Left common carotid artery plus branches (tissue), 1 donor: ENCODE results near the genes PRB4 and ETV6.

- PRO-cap, result no peak
These were observed 24.0 kb downstream of the YBX3 start for GRCh38 chr12:10698893-10699660.

DNA sequence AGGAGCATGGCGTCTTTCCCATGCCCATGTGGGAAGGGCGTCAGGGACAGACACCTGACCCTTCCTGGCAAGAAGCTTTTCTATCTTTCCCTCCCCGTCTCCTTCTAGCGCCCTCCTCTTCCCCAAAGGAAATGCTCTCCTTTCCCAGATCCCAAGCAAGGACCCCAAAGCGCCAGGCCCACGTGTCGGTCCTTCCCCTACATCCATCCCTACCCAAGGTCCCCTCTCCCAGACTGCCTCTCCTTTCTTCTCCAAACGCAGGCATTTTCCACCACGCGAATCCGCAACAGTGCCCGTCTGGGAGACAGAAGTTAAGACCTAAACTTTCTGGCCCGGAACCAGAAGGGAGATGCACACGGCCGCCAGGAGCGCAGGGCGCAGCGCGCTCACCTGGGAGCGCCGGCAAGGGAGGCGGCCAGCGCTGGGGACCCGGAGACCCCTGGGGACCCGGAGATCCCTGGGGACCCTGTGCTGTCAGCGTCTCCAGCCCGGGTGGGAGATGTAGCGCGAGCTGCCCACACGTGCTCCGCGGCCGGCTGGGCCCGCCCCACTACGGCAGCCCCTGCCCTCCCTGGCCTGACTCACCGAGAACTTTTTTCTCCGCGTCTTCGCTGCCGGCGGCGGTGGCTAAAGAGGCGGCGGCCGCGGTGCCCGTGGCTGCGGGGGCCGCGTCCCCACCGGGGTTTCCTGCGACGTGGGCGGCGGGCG, 704 bp downstream of the YBX3 start:
- PRO-cap, result bidirectional peak, plus-strand start at position 147 of the sequence, minus-strand start at position 116 of the sequence; bidirectional peak, plus-strand start at position 626 of the sequence, minus-strand start at position 494 of the sequence

DNA sequence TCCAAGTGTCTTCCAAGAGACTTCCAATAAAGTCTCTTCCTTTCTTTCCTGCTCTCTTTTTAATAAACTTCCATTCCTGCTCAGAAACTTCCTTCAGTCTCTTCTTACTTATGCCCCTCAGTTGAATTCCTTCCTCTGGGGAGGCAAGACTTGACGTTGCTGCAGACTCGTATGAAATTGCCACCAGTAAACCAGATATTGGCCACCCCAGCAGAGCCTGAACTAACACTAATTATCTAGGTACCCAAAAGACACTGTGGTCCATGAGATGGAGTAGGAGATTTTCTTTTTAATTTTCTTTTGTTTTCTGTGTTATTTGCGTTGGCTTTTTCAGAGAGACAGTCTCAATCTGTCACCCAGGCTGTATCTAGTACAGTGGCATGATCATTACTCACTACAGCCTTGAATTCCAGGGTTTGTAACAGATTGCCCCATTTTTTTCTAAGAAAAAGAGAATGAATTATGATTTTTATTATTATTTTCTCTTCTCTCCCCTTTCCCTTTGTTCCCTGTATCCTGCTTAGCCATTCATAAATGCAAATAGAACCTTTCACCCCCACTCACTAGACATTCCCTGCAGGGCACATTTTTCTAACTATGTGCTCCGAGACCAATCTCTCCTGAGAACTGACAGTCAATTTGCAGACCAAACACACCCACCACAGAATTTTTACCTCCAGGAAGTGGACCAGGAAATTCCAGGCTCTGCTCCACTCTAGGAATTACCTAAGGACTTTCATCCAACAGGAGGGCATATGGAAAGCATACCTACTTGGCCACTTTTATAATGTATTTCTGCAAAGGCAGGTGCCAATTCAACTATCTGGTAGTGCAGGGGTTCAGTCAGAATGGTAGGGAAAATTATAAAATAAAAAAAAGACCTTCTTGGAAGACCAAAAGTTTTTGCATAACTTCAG, 8.7 kb upstream of the TAS2R46 start:
- PRO-cap, result no peak

GRCh38 chr12:11144948-11145590, 10.6 kb upstream of the TAS2R30 start:
- PRO-cap, result no peak

GRCh38 chr12:11291306-11291793, 18.9 kb downstream of the PRB4 start:
- PRO-cap, result no peak

DNA sequence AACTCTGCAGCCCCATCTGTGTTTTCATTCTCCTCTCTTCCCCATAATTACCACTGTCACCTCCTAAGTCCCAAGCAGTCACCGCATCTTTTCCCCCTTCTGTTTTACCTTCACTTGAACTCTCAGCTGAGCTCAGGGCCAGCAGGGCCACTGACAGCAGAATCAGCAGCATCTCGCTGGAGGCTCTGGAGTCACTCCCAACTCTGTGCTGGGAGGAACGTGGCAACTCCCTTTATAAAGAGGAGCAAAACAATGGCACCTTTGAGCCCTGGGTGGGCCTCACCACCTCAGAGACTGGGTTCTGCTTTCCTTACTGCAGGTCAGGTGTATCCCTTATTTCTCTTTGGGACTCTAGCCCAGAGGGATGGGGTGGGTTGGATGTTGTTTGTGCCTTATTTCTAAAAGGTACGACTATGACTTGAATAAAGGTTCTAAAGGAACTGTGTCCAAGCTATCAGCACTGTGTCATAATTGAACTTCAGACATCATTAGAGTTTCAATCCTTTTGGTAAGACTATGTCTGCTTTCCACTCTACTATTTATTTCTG, at the start of gene PRB4:
PRB4 (minus strand) TSS at position 210 of the 548 bp plus-strand sequence.
- PRO-cap, result no peak

DNA sequence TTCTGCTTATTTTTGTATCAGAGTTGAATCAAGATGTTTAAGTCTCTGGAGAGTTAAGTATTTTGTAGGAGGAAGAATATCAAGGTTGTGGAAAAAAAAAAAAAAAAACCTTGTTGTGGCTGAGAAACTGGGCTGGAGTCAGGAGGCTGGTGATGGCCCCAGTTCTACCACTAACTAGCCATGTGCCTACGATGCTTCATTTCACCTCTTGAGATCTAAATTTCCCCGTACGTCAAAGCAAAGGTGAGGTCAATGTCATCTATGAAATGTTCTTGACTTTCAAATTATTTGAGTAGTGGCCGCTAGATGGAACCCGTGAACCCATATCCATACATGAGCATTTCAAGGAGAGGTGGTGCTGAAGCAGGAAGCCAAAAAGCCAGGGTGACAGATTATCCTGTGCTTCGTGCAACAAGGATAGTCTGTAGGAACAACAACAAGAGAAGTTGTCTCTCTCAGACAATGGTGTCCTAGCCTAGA, 95.6 kb upstream of the ETV6 start:
- PRO-cap, result no peak

- PRO-cap, result no peak
These were observed 84.3 kb upstream of the ETV6 start for GRCh38 chr12:11565100-11565618.

DNA sequence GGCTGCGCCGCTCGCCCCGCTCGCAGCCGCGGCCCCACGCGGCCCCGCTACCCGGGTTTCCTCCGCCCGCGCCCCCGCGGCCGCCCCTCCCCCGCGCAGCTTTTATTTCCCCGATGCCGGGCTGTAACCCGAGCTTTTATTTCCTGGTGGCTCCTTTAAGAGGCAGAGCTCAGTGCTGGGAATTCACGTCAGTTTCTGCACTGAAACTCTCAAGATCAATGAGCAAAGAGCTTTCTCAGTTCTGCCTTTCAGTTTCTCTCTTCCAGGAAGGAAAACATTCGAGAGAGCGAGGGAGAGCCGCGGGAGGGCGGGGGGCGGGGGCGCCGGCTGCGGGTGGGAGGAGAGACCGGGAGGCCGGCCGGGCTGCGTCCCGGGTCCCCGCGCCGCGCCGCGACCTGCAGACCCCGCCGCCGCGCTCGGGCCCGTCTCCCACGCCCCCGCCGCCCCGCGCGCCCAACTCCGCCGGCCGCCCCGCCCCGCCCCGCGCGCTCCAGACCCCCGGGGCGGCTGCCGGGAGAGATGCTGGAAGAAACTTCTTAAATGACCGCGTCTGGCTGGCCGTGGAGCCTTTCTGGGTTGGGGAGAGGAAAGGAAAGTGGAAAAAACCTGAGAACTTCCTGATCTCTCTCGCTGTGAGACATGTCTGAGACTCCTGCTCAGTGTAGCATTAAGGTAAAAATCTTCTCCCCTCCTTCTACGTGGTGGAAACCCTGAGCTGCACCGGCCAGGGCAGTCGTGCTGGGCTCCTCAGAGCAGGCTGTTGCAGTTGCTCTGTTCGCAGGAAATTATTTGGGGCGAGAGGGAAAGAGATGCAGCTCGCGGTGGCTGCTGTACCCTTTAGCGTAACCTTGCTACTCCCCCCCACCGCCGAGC, at the start of gene ETV6:
ETV6 (plus strand) TSS at position 186 of the 873 bp plus-strand sequence.
- PRO-cap, result bidirectional peak, plus-strand start at position 165 of the sequence, minus-strand start at position 76 of the sequence; bidirectional peak, plus-strand start at position 277 of the sequence, minus-strand start at position 266 of the sequence; bidirectional peak, plus-strand start at position 704 of the sequence, minus-strand start at position 397 of the sequence

DNA sequence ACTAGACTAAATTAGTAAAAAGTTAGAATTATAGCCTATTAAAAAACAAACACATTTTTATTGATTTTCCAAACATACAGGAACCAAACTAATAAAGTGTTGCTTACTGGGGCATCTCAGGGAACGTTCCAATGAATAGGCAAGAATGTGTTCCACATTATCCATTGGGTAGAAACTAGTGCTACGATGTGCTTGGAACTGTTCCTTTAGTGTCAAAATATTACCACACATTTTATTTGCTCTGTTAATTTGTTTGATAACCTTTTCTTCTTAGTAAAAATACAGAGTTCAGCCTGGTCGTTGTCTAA, 5.9 kb downstream of the ETV6 start:
- PRO-cap, result no peak

DNA sequence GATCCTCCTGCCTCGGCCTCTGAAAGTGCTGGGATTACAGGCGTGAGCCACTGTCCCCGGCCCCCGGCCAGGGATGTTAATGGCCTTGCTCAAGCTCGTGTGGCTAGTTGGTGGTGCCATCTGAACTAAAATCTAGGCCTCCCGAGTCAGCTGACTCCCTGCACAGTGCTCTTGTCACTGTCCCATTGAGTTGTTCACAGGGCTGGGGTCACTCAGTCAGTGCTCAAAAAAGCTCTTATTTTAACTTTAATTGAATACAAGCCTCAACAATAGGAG, 8.9 kb downstream of the ETV6 start:
- PRO-cap, result no peak

DNA sequence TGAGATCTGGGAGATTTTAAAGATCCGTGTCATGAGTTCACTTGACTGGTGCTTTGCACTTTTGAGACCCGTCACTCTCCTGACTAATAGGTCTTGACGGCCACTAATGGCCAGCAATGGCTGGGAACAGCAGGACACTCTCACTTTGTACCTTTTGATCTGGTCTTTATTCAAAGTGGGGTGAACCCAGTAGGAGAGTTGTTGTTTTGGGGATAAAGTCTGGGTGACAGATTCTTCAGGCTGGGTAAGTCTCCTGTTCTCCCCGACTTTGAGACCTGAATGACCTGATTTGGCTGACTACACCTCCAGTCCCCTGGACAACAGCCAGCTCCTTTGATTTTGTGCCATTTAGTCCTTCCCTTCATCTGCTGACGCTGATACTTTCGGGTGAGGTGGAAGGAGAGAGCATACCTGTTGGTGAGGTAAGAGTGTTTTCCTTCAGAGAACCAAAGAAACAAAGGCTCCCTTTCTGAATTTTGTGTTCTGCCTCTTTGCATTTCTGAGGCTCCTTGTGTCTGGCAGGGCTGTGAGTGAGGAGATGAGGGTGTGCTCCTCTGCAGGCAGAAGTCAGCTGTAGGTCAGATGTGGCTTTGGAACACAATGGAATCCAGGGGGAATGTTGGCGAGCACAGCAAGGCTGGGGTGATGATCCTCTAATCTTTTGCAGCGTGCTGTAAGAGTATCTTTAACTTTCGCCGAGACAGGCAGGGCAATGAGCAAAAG, 12.0 kb downstream of the ETV6 start:
- PRO-cap, result no peak

DNA sequence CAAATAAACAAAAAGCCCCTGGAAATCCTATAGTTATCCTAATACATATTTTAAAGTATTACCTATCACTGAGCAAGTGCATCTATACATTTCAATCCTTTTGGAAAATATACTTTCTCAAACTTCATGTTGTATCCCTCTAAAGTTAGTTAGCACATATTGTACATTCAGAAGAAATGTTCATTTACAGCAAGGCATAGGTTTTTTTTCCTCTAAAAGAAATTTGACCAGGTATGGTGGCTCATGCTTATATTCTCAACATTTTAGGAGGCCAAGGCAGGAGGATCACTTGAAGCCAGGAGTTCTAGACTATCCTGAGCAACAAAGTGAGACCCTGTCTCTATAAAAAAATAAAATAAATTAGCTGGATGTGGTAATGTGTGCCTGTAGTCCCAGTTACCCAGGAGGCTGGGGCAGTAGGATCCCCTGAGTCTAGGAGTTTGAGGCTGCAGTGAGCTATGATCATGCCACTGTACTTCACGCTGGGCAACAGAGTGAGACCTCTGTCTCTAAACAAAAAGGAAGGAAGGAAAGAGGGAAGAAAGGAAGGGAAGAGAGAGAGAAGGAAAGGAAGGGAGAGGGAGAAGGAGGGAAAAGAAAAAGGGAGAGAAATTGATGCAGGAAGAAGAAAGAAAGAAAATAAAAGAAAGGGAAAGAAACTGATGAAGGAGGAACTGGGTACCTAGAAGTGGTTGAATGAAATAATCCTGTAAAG, 26.0 kb downstream of the ETV6 start:
- PRO-cap, result no peak

DNA sequence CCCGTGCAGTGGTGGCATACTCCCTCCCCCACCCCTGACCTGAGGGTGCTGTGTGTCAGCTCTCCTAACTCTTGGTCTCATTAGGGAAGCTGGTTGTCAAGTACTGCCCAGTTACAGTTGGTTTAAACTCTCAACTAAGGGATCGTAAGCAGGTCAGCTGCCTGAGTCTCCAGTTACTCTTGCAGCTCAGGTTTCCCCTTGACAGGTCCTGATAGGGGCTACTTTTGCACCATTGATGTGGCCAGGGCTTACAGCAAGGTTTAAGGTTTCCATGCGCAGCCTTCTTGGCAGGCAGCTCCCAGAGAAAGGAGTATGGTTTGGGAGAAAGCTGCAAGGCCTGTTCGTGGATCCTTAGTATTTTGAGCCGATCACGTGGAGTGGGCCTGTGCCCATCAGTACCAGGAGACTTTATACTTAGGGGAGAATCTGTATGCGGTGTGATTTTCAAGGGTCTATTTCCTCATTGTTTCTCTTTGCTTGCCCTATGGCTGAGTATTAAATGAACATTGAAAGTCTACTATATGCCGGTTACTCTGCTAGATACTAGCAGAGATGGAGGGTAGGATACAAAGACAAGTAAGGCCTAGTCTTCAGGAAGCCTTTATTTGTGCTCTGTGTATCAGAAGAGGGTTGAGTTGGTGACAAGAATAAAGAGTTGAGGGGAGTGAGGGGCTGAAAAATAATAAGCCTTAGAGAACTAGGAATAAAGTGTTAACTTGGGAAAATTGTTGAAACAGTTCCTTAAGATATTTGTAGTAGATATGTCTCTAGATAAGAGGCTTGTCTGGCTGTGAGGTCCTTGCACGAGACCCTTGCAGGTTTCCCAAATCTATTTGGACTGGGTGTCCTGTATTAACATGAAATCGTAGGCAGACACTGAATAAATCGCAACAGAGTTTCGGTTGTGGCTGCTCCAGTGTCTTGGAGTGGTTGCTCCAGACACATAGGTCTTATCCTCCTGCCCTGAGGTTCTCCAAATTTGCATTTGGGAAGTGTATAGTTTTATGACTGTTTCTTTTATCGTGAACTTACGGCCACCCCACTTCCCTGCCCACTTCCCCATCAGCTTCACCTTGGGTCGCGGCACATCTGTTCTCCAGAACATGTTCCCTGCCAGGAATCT, 74.9 kb downstream of the ETV6 start:
- PRO-cap, result no peak

DNA sequence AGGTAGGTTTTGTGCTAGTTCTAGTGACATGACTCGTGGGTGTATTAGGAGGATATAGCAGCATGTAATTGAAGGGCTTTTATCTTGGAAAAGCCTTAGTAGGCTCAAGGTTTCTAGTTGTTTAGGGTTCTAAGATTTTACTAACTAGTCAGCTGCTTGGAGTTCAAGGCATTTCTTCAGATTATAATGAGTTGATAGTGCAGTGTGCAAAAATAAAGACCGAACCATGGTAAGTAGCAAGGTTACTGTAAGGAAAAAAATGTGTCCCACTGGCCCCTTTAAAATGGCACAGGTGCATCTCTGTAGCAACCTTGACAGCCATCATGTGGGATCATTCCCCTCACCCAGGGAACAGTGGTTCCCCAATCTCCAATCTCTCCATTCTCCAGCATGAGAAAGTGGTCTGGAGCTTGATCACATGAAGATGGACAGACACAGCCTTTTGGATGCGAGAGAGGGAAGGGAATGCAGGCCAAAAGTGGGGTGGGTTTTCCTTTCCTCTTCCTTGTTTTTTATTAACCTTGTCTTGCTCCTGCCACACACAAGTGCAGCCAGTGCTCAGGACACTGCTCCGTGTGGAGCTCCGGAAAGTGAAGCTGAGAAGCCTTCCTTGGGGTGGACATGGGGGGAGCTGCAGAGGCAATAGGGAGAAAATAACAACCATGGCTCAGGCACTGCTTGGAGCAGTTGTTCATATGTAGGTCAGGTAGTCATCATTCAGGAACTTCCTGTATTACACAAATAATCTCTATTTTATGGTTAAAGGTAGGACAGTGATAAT, 91.7 kb downstream of the ETV6 start:
- PRO-cap, result no peak

DNA sequence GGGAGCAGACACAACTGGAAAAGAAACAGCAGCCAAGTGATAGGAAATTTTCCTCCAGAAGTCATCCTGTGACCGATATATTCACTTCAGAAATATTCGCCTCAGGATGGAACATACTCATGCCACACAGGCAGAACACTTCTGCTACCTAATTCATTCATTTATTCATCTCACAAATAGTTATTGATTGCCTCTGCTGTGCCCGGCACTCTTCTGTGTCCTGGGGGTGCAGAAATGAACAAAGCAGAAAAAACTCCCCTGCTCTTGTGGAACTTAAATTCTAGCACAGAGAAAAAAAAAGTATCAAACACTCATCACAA, 104.5 kb downstream of the ETV6 start:
- PRO-cap, result no peak

DNA sequence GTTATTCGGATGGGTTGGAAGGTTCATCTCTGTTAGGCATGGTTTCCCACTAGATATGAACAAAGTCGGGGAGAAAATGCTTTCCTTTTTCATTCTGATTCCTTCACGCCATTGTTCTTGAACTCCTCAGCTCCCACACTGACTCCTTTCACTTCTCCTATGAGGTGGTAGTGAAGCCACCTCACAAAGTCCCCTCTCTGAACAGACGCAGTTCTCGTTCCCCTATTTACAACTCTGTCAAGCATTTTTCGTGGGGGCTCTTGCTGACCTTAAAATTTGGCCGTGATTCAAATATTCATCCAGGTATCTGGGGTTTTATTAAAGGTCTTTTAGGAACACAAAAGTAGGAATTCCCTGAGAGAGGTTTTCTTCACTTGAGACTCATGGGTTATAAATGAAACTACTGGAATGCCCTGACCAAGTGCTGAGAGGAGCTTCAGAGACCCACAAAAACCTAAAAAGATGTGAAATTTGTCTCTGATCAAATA, 113.6 kb downstream of the ETV6 start:
- PRO-cap, result no peak

DNA sequence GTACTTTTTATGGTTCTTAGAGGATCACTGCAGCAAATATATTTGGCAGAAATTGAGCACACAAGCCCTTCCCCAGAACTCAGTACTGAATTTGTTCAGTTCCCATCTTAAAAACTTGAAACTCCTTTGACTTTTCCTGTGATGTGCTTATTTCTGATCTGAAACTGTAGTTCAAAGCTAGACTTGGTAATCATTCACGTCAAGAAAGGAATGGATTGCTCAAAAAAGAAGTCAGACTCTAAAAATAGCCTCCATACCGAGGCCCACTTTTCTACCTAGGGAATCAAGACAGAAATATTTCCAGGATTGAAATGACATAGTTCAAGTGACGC, 129.7 kb downstream of the ETV6 start:
- PRO-cap, result no peak

GRCh38 chr12:11856975-11857251, 207.4 kb downstream of the ETV6 start:
- PRO-cap, result no peak

DNA sequence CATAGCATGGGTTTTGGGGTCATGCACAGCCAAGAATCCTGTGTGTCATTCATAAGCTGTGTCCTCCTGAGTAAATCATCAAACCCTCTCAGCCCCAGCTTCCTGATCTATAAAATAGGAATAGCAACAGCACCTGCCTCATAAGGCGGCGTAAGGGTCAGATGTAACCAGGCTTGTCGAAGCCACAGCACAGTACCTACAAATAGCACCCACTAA, 188.4 kb upstream of the BCL2L14 start:
- PRO-cap, result no peak